HL-60 (cell line): Measurements from ENCODE around the genes MYOD1, SAA4, LDHA and UEVLD.

GRCh38 chr11:15552134-15552987 is 437.6 kb downstream of the INSC start:
- RRBS: no CpG with 5 or more reads among the region's 4 CpGs

GRCh38 chr11:15800065-15800584 is 556.2 kb downstream of the SOX6 start:
- RRBS: no CpG with 5 or more reads among the region's 3 CpGs

DNA sequence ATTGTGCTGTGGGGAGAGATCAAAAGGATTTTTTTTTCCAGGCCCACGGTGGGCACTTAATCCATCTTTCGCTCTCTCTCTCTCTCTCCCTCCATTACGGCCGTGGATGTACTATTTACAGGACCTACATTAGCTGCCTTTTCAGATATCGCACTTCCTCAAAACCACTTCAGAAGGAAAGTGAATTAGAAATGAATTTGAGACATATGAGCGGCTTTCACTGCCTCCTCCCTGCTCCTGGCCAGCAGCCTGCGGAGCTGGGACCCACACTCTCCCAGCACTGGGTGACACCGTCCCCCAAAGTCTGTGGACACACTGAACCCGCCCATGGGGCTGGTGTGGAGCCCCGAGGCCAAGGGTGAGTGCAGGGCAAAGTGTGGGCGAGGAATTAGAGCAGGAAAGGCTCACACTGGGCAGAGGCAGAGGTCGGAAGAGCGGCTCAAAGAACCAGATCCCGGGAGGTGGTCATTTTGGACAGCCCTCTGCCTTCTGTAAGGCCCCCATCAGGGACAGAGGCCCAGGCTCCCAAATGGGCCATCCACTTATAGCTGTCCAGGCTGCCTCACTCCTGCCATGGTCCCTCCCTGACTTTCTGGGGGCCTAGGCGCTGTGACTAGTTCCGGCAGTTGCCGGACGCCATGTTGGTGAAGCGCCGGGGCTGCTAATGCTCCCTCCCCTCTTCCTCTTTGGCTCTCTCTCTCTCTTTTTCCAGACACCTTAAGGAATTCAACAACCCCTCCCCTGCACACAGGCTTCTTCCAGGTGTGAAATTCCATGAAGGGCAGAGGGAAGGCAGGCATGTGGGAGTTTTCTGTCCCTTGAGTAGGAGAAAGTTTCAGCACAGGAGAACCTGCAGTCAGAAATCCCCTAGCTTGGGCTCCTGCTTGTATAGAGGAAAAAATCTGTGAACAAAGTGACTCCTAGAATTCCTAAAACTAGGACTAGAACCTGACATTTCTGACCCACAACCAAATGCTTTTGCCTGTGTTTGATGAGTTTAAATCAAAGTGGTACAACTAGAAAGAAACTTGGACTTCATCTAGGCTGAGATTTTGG is 445.7 kb downstream of the SOX6 start:
- RRBS: no CpG with 5 or more reads among the region's 20 CpGs

DNA sequence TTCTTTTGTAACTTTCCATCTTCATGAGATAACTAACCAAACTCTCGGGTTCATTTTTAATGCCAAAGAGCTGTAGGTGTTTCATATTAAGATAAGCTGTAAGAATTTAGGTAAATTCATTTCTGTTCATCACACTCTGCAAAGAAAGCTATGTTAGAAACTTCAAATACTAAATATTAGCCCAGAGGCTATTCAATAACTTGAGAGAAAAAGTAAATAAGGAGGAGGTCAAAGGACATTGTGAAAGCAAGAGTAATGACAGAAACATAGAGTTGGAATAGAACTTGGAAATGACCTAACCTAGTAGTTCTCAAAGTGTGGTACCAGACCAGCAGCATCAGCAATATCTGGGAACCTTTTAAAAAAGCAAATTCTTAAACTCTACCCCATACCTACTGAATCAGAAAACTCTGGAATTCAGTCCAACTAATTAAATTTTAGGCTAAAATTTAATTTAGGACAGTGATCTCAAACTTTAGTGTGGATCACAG is 241.4 kb downstream of the SOX6 start:
- RRBS: no CpG with 5 or more reads among the region's 1 CpG

- RRBS: 70% methylated on average over 8 of the region's 18 CpGs
Observed at GRCh38 chr11:16790566-16791310, 52.3 kb downstream of the C11orf58 start.

DNA sequence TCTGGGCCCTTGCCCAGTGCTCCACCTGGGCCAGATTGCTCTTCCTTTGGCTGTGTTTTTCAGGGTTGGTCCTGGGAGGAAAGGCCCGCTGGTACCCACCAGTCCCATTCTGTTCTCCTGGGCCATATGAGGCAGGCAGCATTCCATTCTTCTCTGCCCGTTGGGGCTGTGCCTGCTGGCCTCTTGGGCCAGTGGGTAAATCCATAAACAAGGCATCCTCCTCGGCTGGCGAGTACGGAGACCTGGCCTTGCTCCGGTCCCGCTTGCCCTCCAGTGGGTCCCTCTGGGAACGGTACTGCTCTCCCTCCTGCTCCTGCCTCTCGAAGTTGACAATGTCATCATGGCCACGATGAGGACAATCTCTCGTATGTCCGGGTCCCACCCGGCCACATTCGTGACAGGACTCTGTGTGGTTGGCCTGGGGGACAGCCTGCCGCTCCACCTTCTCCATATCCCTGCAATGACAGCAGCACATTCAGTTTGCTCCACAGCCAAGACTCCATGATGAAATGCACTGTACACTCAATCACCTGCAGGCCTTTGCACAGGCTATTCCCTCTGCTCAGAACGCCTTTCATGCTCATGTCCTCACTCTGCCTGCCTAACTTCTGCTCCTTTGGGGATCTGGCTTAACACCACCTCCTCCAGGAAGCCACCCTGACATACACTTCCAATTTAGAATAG is 87.8 kb downstream of the C11orf58 start:
- RRBS: 100% methylated on average over 3 of the region's 16 CpGs

DNA sequence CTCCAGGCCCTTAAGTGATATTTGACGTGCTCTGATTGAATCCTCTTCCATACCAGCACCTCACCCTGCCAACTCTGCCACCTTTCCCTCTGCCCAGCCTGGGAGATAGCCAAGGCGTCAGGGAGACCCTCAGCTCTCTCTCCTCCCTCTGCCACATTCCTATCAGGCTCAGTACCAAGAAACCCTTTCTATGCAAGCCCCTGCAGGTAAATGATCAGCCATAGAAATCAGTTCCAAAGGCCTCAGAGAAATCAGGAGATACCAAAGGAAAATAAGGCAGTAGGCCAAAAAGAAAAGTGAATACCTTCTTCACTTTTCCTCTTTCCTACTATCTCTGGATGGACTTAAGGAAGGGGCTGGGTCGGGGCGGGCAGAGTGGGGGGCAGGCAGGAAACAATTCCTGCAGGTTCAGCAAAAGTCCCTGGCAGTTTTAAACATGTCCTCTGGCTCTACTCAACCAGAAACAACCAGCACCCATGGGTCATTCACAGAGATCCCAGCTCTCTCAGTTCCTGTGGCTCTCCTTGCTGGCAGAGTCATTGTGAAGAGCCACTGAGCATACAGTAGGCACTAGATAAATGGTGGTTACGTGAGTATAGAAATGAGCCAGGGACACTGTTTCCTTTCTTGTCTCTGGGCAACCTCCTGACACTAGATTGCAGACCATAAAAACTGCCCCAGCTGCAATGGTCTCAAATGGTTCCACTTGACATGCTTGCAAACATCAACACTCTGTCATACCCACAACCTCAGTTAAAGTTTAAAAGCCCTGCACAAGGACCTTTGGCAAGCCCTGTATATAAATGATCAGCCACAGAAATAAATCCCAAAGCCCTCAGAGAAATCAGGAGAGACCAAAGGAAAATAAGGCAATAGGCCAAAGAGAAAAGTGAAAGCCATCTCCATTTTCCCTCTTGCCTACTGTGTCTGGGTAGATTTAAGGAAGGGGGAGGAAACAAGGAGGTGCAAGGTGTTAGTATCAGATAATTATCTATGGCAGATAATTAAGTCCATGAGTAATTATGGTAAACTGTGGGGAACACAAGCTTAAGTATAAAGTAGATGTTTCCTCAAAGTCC is 20.9 kb downstream of the PLEKHA7 start:
- RRBS: no CpG with 5 or more reads among the region's 5 CpGs

- RRBS: no CpG with 5 or more reads among the region's 13 CpGs
Observed at GRCh38 chr11:17011473-17012754, 2.3 kb downstream of the PLEKHA7 start.

- RRBS: no CpG with 5 or more reads among the region's 10 CpGs
Observed at GRCh38 chr11:17076483-17077016, 917 bp downstream of the RPS13 start.

DNA sequence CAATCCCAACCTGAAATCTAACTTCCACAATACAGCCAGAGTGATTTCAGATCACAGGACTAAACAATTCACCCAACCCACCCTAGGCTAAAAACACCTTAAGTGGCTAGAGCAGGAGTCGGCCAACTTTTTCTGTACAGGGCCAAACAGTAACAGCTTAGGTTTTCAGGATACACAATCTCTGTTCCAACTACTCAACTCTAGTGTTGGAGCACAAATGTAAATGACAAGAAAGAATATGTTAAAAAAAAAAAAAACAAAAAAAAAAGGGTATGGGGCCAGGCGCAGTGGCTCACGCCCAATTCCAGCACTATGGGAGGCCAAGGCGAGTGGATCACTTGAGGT is 64.4 kb downstream of the PIK3C2A start:
- RRBS: no CpG with 5 or more reads among the region's 4 CpGs

GRCh38 chr11:17719203-17719752 is at the start of gene MYOD1:
Gene MYOD1, plus strand, starts transcription at chr11:17719571.
- RRBS: 8% methylated on average over 16 of the region's 39 CpGs

- RRBS: no CpG with 5 or more reads among the region's 7 CpGs
Observed at GRCh38 chr11:17736910-17737218, 2.3 kb downstream of the KCNC1 start.

DNA sequence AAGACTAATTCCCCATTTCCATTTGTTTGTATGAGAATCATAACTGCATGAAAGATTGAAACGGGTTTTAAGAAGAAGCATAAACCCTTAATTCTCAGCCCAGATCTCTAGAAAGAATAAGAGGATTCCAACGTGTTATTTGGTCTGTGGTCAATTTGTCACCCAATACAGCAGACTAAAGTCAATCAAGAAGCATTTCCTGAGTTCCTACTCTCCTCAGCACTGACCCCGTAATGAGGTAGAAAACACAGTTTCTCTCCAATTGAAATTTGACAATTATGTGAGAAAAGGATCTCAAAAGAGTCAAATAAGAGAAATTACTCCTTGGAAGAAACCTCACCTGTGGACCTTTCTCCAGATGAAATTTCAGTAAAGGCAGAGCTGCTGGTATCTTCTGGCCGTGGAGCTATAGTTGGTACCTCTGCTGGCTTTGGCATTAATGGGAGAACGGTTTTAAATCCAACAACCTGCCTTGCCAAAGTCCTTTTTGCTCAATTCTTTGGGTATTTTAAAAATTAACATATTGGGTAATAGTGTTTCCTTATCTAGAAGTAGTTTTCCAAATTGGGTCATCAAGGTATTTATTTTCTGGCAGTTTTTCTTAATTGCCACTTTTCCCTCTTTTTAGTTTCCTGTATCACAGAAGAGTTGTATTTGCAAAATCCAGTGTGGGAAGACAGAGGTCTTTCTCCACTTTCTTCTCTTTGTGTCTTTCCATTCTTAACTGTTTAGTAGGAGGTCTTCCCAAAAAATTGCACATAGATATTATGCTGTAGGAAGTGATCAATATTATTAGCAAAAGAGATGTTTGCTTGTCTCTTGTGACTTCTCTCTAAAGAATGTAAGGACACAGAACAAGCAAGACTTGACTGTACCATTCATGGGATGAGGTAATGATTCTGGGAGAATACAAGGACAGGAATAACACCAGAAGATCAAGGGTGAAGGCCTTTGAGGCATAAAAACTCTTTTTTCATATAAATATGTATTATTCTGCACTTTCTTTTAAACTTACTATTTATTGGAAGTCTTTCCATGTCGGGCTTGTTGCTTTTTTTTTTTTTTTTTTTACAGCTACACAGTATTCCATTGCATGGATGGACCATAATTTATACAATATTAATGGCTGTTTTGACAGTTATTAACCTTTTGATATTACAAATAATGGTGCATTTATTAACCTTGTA is at the start of gene SAA4:
TSS of gene SAA4 (minus strand) at position 426 of the 1,187 bp plus-strand sequence.
- RRBS: no CpG with 5 or more reads among the region's 6 CpGs

DNA sequence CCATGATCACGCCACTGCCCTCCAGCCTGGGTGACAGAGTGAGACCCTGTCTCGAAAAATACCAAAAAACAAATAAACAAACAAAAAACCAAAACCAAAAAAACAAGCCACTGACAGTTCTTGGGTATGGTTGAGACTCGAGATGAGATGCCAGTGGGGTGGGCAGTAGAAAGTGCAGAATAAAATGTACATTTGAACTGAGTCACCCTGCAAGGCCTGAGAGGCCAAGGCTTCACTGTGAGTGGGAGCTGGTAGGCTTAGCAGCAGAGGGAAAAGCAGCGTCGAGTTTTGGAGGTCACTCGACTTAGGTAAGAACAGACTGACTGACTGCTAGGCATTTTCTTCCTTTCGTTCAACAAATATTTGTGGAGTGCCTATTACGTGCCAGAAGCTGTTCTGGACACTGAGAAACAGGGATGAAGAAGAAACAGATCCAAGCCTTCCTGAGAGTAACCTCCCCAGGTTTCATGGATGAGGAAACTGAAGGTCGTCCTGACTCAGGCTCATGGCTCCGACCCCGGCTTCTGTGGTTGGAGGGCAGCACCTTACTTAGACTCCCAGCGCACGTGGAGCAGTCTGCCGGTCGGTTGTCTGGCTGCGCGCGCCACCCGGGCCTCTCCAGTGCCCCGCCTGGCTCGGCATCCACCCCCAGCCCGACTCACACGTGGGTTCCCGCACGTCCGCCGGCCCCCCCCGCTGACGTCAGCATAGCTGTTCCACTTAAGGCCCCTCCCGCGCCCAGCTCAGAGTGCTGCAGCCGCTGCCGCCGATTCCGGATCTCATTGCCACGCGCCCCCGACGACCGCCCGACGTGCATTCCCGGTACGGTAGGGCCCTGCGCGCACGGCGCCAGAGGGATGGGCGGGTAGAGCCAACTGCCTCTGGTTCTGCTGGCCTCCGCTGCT is at the start of gene LDHA:
TSS of gene LDHA (plus strand) at position 749 of the 905 bp plus-strand sequence.
- RRBS: 3% methylated on average over 33 of the region's 50 CpGs

- RRBS: no CpG with 5 or more reads among the region's 7 CpGs
Observed at GRCh38 chr11:18398871-18399323, 4.5 kb downstream of the LDHA start.

- RRBS: no CpG with 5 or more reads among the region's 8 CpGs
Observed at GRCh38 chr11:18483797-18484251, 28.2 kb downstream of the LDHAL6A start.

DNA sequence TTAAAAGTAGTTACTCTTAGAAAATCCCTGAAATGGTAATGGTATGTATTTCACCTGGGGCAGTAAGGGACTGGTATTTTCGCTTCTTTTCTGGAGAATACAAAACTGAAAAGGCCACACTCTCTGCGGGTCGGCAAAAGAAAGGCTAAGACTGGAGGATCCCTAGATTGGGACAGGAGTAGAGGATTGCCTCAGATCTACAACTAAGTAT is 617 bp downstream of the TSG101 start:
- RRBS: no CpG with 5 or more reads among the region's 3 CpGs

GRCh38 chr11:18588588-18589569 is at the start of gene UEVLD:
Gene UEVLD, minus strand, starts transcription at chr11:18588734.
- RRBS: 4% methylated on average over 14 of the region's 39 CpGs

DNA sequence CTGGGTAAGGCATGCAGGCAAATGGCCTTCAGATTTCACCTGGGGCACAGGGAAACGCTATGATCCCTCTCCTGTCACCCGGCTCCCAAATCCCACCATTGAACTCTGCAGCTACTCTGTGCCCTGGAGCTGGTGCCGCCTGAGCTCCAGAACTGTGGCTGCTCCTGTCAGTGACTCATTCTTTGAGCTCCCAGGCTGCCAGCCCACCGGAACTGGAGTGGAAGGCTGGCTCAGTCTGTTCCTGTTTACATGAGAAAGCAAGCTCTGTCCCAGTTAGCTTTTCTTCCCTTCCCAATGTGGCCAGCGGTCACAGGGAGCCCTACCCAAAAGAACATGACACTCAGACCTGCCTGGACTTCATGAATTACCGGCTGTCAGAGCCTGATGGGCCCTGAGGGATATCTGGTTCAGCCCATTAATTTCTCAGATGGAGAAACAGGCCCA is 23.7 kb upstream of the IGSF22 start:
- RRBS: no CpG with 5 or more reads among the region's 6 CpGs

- RRBS: no CpG with 5 or more reads among the region's 30 CpGs
Observed at GRCh38 chr11:19135347-19136467, 18.7 kb downstream of the ZDHHC13 start.